Cerebellum (tissue), 5 donors: ENCODE results near the genes KRTAP12-1 and POFUT2.

- PRO-cap, 3 experiments, result no peak in any of the 3 experiments
- RAMPAGE, long total RNA, result no peak
Observed at GRCh38 chr21:44478161-44478839, 23.0 kb downstream of the LRRC3 start.

DNA sequence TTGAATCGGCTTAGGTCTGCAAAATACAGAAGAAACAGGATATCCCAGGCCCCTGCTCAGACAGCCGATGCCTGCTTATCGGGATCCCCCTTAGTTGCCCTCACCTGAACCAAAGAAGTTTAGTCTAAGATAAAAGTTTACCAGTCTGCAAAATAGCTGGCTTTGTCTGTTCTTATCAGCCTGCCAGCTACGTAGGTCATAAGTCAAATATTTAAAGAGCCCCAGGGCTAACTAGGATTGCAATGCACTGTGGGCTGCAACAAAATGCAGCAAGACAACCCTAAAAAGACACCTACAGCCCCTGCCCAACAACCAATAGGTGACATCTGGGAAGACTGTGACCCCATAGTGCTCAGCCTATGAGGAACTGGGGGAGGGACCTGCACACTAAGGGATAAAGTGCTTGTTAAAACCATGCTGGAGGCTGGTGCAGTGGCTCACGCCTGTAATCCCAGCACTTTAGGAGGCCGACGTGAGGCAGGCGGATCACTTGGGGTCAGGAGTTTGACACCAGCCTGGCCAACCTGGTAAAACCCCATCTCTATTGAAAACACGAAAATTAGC lies 27.4 kb downstream of the LRRC3 start:
- PRO-cap, 3 experiments, result no peak in any of the 3 experiments
- RAMPAGE, long total RNA, result no peak

DNA sequence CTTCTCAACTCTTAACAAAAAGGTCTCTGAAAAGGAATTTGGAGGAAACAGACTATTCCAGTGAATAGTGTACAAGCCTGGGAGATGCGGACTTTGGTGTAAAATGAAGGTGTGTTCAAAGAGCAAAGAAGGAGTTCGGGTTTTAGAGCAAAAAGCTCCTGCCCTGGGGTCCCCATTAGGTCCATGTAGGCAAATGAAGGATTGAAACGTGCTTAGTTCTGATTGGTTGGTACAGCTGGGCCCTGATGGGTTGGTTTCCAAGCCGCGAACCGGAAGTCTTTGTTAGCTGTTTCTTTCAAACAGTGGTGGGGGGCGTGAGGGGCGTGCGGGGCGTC lies 29.1 kb downstream of the LRRC3 start:
- PRO-cap, 3 experiments, result no peak in any of the 3 experiments
- RAMPAGE, long total RNA, result no peak

GRCh38 chr21:44574827-44575276 lies 1.3 kb downstream of the KRTAP10-4 start:
- PRO-cap, 3 experiments, result no peak in any of the 3 experiments
- RAMPAGE, long total RNA, result no peak

DNA sequence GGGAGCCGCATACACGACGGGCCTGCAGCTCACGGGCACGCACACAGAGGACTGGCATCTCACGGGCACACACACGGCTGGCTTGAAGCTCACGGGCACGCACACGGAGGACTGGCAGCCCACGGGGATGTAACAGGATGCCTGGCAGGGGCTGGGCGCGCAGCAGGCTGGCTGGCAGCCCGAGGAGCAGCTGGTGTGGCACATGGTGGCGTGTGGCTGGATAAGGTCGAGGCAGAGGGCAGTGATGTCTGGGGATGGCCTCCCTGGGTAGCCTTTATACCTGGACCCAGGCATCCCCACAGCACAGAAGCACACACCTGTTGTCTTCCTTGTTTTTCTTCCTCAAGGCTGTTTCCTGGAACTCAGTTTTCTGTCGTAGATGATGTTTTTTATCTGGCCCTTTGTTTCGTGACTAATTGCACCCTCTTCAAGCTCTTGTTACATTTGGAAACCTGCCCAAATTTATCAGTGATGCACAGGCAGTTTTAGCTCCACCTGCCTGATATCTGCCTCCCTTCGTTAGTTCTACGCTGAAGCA lies at the start of gene KRTAP12-1:
TSS of gene KRTAP12-1 (minus strand) at position 244 of the 538 bp plus-strand sequence.
- PRO-cap, 3 experiments, result no peak in any of the 3 experiments
- RAMPAGE, long total RNA, result no peak

DNA sequence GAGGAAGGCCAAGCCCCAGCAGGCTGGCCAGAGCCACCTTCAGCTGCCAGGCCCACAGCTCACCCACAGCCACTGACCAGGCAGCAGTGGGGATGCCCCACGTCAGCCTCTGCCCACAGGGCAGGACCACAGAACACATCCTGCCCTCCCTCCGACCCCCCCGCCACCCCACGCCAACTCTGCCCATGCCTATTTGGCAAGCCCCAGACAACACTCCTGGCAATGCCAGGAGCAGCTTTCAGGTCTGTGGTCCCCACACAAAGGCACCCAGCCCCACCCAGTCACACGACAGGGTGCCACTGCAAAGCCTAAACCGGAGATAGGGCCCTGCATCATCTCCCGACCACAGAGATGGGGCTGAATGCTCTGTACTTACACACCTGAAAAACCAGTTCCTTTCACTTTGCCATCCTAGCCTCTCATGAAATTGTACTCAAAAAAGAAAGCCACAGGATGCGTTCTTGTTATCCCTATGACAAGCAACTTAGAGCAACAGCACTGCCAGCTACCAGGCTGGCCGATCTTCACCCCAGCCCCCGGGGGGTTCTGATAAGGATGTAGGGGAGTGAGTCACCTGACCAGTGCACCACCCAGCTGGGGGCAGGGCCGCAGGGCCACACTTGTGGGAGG lies 36.3 kb downstream of the UBE2G2 start:
- PRO-cap, 3 experiments, result no peak in any of the 3 experiments
- RAMPAGE, long total RNA, result no peak

DNA sequence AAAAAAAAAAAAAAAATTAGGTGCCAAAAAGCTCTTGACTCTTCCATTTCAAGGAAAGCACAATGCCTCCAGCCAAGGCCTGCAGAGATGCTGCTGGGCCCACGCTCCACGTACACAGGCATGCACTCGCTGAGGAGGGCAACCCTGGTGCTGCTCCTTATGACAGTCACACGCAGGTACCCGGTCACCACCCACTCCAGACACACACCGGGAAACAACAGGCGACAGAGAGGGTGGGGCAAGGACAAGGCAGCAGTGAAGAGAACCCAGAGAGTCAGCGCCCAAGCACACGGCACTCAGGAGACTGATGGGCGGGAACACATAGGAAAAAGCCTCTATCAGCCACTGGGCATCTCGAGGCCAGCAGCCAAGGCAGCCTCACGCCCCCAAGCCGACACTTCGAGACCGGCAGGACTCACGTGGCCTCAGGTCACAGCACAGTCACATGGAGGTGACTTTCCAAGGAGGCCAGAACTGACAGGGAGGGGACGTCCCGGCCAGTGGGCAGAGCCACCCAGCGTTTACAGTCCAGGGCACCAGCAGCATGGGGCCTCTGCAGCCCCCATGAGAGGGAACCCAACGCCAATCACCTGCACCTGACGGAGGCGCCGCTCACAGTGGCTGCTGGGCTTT lies 19.9 kb downstream of the PTTG1IP start:
- PRO-cap, 3 experiments, result no peak in any of the 3 experiments
- RAMPAGE, long total RNA, result no peak

- PRO-cap, 3 experiments, result no peak in any of the 3 experiments
- RAMPAGE, long total RNA, result no peak
Observed at GRCh38 chr21:44892859-44893121, 19.3 kb upstream of the PTTG1IP start.

DNA sequence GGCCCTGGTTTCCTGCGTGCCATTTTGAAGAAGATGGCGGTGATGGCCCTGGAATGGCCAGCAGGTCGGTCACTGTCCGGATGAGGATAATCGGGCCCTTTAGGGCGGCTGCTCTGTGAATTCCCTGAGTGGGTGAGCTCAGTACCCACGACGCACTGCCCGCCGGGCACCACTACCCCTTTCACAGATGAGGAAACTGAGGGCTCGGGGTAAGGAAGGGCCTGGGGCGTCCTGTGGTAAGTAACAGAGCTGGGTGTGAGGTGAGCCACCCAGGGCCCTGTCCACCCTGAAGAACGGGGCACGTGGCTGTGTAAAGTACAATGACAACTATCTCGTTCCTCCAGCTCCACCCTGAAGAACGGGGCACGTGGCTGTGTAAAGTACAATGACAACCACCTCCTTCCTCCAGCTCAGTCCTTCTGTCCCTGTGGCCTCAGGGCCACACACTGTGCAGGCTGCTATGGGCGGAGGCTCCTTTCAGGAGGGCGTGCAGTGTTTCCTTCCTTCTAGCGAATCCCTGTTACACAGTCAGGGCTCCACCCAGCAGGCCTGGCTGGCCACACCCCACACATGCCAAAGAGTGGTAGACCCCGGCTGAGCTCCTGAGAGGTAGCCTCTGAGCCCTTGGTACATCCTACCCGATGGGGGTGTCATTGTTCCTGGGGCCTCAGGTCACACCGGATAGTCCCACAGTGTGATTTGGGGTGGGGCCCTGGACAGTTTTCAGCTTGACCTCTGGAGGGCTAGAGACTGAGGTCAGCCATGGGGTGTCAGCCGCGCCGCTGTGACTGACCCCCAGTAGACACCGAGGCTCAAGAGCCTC lies 23.1 kb downstream of the ITGB2 start:
- PRO-cap, 3 experiments, result no peak in any of the 3 experiments
- RAMPAGE, long total RNA, result no peak

DNA sequence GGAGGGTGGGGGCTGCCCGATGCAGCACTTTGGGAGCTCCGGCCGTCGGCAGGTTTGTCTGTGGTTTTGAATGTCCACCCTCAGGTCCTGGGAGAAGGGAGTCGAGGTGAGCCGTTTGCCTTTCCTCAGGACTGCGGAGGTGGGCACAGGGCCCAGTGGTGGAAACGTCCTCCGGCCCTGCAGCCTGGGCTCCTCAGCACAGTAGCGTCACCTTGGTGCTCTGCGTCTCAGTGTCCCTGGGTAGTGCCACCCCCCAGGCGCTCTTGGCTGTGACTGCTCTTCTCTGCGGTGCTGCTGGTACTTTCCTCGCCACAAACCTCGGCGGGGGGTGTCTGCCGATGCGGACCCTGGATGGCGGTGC lies 14.6 kb downstream of the SLX9 start:
- PRO-cap, 3 experiments, result no peak in any of the 3 experiments
- RAMPAGE, long total RNA, result no peak

DNA sequence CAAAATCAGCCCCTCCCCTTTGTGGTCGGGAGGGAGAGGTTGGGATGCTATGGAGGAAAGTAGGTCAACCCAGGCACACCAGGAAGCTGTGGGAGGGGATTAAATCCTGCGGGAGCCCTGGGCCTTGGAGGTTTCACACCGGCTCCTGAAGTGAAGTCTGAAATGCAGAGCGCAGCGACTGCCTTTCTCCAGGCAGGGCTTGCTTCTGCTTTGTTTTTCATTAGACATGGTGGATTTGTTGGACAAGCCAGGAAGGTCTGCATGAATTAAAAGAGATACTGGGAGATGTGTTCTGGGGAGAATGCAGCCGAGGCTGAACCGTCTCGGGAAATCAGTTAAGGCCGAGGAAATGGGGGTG lies 19.1 kb downstream of the SLX9 start:
- PRO-cap, 3 experiments, result peak in 1 of 3 experiments; most common plus-strand start position 160 of the sequence (in 1)
- RAMPAGE, long total RNA, result no peak

DNA sequence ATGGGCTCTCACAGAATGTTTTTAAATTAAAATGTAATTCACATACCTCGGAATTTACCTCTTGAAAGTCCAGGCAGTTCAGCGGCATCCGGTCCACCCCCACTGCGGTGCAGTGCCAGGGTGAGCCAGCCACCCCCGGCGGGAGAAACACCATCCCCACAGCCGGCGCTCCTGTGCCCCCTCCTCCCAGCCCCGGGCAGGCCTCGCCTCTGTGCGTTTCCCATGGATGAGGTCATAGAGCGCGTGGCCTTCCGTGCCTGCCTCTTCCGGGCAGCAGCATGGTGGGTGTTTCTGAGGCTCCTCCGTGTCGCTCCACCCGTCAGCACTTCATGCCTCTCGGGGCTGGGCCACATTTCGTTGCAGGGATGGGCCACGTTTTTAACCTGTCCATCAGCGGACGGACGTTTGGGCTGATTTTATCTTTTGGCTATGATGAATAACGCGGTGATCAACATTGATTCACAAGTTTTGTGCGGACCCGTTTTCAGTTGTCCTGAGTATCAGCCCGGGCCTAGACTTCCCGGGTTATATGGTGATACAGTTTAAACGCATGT lies 64.6 kb downstream of the SLX9 start:
- PRO-cap, 3 experiments, result no peak in any of the 3 experiments
- RAMPAGE, long total RNA, result no peak

GRCh38 chr21:45074930-45075222 lies 496 bp downstream of the ADARB1 start:
- PRO-cap, 3 experiments, result peak in 1 of 3 experiments; most common plus-strand start chr21:45075131 (in 1); most common minus-strand start chr21:45075018 (in 1)
- RAMPAGE, long total RNA, result no peak

DNA sequence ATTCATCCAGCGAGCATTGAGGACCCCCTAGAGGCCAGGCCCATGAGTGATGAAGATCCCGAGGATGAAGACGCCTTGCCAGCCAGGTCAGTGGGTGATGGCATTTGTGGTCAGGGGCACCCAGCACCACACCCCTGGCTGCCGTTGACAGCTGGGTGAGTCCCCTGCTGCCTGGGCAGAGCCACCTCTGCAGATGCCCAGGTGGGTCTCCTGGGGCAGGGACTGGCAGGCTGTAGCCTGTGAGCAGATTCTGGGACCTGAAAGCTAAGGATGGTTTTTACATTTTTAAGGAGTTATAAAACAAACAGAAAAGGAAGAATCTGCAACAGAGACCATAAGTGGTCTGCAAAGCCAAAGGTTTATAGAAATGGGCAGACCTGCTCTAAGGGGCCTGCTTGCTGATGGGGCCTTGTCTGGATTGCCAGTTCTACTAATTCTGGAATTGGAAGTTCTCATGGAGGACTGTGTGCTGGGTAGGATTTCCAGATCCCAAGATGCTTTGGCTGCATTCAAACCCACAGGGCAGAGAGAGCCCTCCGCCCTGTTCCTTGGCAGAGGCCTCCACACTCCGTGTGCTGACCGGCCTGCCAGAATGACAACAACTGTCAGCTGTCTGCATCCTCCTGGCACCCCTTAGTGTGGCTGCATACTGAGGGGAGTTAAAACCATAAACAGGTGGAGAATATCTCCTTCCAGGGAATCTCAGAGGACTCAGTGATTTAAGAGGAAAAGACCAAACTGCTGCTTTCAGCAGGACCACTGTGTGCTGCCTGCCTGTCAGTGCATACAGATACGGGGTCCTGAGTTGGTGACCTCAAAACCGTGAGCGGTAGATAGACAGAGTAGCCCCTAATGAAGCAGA lies 60.6 kb downstream of the ADARB1 start:
- PRO-cap, 3 experiments, result no peak in any of the 3 experiments
- RAMPAGE, long total RNA, result no peak

- PRO-cap, 3 experiments, result no peak in any of the 3 experiments
- RAMPAGE, long total RNA, result no peak
Observed at GRCh38 chr21:45138102-45138613, 63.8 kb downstream of the ADARB1 start.

GRCh38 chr21:45175447-45176553 lies 101.4 kb downstream of the ADARB1 start:
- PRO-cap, 3 experiments, result no peak in any of the 3 experiments
- RAMPAGE, long total RNA, result no peak

DNA sequence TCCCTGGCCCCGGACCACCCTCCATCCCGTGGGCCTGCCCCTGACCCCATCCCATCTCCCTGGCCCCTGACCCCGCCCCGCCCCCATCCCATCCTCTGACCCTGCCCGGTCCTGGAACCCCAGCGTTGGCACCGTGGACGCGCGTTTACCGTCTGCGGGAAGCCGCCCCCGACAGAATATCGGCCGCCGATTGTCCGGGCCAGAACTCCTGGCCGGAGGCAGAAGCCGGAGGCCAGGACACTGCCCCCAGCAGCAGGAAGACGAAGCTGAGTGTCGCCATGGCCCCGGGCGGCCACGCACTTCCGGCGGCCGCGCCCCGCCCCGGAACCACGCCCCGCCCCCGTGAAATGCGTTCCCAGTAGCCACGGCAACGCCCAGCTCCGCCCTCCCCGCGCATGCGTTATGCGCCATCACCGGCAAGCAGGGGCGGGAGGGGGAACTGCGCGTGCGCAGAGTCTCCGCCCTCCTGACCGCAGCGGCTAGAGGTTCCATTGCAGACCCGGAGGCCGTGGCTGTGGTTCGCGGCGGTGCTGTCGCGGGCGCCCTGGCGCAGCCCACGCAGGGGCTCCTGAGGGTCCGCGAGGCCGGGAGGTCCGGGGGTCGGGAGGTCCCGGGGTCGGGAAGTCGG lies at the start of gene POFUT2:
TSS of gene POFUT2 (minus strand) at position 304 of the 628 bp plus-strand sequence.
- PRO-cap, 3 experiments, result peak in 3 of 3 experiments; most common plus-strand start position 491 of the sequence (in 3); most common minus-strand start position 301 of the sequence (in 2)
- RAMPAGE, long total RNA, result start-site peak on the plus strand centred at position 460 of the sequence, 37 bp wide, 103 and 175 reads in 2 replicates

- PRO-cap, 3 experiments, result peak in 1 of 3 experiments; most common plus-strand start chr21:45405671 (in 1)
- RAMPAGE, long total RNA, result no peak
Observed at GRCh38 chr21:45405493-45405764, 464 bp downstream of the COL18A1 start.

DNA sequence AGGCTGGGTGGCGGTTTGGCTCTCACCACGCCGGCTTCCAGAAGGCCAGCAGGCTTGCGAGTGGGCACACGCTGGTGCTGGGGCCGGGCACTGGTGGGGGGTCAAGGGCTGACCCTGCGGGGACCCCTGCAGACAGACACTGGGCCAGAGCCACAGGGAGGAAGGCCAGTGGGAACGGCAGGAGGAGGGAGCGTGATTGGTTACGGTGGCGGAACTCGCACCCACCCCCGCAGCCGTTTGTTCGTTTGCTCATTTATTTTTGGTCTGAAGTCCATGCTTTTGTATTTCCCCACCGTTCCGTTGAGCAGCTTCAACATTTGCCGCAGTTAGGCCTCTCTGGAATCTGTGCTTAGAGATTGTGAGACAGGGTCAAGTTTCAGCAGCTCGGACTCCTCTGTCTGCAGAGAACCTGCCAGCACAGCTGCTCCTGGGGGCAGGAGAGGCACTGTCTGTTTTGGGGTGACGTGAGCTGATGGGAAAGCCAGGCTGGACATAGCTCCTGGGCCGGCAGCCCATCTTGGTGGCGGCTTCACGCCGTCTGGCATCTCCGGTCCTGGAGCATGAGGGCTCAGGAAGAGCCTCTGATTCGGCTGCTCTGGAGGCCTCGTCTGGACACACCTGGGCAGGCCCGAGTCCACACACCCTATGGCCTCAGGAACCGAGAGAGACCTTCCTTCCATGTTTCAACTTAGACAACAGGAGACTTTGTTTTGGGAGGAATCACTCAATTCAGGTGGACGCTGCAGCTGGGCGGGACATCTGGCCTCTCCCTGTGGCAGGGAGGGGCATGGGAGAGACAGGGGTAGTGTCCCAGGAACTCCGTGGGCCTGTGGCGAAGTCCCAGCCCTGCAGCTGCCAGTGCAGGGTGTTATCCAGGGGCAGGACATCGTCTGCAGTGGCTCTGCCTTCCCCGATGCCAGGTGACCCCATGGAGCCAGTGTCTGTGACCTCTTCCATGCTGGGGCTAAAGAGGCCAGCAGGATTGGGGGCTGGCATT lies 5.7 kb downstream of the COL18A1 start:
- PRO-cap, 3 experiments, result no peak in any of the 3 experiments
- RAMPAGE, long total RNA, result no peak

- PRO-cap, 3 experiments, result no peak in any of the 3 experiments
- RAMPAGE, long total RNA, result no peak
Observed at GRCh38 chr21:45421419-45422154, 16.6 kb downstream of the COL18A1 start.